M059J (cell line): Measurements from ENCODE around the genes LDLR, ELAVL3, ZNF433, ZNF625 and ZNF564.

DNA sequence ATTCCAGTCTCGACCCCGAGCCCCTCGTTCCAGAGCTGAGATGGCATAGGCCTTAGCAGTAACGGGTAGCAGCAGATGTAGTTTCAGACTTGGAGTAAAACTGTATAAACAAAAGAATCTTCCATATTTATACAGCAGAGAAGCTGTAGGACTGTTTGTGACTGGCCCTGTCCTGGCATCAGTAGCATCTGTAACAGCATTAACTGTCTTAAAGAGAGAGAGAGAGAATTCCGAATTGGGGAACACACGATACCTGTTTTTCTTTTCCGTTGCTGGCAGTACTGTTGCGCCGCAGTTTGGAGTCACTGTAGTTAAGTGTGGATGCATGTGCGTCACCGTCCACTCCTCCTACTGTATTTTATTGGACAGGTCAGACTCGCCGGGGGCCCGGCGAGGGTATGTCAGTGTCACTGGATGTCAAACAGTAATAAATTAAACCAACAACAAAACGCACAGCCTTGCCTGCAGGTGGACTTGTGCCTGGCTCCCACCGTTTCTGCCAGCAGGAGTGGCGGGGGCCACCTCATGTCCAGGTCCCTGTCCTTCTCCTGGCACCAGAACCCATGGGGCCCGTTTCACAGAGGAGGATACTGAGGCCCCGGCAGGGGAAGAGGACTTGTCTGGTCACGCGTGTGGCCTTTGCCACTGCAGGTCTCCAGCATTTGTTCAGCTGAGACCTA is 27.3 kb upstream of the LDLR start:
- RAMPAGE, long total RNA = no peak

DNA sequence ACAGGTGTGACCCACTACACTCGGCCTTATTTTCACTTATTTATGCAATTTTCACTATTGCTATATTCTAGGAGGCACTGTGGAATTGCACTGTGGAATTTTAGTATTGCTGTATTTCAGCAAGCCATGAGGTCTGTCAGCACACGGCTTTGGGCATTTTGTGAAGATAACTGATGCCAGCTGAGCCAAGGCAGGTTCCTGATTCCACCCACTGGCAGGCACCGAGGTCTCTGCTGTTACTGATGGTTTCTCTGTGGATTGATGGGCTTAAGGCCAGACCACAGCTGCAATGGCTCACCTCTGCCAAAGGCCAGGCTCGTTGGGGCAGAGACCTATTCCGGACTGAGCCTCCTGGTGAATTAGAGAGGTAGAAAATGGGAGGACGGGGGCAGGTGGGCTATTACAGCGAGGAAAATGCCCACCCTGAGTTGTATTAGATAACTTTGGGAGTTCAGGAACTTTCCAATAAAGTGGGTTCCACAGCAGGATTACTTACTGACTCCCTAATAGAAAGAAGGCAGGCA is 5.4 kb upstream of the LDLR start:
- RAMPAGE, long total RNA = no peak

- RAMPAGE, long total RNA = no peak
Observed at GRCh38 chr19:11088910-11089590, at the start of gene LDLR. LDLR (plus strand) TSS chr19:11089463.

- RAMPAGE, long total RNA = no peak
Observed at GRCh38 chr19:11122876-11123466, 32.6 kb downstream of the SPC24 start.

DNA sequence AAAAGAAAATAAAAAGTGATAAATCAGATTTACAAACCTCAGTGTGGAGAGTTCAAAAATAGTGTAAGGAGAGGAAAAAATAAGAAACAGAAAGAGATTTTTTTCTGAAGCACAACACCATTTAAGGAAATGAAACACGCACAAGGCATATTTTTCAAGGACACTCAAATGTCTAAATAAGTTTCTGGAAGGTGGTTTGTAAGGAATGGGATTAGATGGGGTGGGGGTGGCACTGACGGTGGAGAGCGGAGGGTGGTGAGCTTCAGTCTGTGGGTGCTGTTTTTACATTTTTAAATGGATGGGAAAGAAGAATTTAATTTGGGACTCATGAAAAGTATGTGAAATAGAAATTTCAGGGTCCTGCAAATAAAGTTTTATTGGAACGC is 10.1 kb downstream of the KANK2 start:
- RAMPAGE, long total RNA = no peak

GRCh38 chr19:11189651-11190151 is 7.6 kb downstream of the KANK2 start:
- RAMPAGE, long total RNA = no peak

DNA sequence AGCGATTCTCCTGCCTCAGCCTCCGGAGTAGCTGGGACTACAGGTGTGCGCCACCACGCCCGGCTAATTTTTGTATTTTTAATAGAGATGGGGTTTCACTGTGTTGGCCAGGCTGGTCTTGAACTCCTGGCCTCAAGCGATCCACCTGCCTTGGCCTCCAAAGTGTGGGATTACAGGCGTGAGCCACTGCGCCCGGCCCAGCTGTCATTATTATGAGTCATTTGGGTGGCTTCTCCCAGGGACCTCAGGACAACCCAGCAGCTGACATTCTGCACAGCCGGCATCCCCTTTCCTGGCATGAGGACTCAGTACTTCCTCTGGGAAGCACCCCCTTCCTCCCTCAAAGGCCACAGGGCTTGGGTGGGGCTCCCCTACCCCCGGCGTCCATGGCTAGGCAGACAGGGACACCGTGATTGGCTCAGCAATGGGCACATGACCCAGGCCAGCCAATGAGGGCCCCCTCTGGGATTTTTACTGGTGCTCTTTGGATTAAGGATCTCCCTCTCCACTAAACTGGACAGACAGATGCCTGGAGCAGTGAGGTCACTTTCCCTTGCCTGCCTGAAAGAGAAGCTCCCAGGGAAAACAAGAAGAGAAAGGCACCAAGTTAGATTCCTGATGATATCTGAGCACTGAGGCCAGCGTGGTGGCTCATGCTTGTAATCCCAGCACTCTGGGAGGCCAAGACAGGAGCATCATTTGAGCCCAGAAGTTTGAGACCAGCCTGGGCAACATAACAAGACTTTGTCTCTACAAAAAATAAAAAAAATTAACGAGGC is 6.0 kb downstream of the KANK2 start:
- RAMPAGE, long total RNA = no peak

DNA sequence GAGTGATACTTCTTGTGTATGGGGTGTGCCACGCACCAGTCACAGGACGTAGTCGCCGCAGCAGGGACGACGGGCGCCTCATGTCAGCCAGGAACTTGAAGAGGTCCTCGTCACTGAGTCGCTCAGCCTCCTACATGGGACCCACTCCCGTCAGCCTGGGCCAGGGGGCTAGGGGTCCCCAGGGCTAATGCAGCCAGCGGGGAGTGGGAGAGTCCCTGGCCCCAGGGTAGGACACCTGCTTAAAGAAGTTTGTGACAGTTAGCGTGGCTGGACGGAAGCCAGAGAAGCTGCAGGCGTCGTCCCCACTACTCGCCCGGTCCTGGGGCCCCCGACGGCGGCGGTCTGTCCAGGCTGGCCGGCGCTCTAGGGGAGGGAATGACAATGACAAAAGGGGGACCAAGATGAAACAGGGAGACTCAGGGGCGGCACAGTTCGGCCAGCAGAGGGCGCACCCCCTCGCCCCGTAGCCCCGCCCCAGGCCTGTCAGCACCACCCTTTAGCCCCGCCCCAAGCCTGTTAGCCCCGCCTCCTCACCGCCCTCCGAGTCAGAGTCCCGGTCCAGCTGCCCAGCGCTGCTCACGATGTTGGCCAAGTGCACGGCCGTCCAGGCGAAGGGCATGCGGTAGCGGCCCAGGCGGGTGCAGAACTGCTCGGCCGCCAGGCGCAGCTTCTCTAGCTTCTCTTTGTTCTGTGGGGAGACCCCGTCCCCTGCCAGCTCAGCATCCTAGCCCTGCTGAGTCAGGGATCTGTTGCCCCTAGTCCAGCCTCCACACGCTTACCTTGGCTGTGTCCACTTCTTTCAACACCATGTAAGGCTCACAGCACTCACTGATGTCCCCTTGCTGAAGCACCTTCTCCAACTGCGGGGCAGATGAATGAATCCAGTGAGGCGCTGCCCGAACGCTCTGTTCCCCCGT is 3.9 kb downstream of the ANGPTL8 start:
- RAMPAGE, long total RNA = no peak

DNA sequence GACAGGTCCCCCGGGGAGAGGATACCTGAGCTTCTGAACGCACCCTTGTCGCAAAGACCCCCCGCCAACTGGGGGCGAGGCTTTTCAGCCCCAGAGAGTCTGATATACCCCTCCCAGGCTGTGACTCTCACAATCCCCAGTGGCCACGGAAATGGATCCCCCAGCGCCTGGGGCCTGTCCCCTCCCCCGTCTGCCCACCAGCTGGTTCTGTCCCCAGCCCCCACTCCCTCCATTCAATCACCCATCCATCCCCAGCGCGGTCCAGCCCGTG is 868 bp downstream of the DOCK6 start:
- RAMPAGE, long total RNA = no peak

DNA sequence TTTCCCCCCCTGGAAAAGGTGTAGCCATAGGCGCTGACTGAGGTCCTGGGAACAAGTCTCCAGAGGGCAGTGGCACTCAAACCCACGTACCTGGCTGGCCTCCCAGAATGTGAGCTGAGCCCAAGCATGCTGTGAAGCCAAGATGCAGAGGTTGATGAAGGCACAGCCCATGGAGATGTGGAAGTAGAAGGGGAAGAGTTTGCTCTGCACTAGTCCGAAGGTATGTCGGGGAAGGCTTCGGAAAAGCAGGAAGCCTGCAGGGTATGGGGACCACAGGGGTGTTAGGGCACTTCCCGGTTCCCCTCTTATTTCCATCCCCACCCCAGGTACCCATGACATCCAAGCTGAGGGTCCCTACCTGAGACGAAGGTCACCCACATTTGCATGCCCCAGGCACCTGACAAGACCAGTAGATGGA is 897 bp downstream of the TMEM205 start:
- RAMPAGE, long total RNA = no peak

- RAMPAGE, long total RNA = no peak
Observed at GRCh38 chr19:11373360-11374128, 922 bp upstream of the SWSAP1 start.

DNA sequence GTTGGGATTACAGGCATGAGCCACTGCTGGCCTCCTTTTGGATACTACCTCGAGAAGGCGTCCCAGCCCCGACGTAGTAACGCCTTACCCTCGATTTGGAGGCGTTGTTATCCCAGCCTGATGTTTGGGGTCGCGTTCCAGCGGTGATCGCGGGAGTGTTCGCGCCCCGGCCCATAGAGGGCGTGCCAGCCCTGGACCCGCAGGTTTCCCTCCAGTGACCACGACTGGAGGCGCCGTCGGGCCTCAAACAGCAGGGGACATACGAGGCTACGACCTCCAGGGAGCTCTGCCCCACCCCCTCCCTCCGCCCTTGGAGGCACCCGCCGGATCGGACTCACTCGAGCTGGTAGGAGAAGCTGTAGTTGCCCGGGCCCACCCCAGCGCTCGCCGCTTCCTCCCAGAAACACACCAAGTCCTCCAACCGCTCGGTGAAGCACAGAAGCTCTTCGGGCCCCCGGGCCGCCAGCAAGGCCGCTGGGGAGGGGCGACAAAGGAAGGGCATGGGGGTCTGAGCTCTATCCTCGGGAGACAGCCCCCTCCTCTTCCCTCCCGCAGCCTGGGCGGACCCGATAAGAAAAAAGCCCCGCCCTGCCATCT is 1.3 kb downstream of the EPOR start:
- RAMPAGE, long total RNA = no peak

DNA sequence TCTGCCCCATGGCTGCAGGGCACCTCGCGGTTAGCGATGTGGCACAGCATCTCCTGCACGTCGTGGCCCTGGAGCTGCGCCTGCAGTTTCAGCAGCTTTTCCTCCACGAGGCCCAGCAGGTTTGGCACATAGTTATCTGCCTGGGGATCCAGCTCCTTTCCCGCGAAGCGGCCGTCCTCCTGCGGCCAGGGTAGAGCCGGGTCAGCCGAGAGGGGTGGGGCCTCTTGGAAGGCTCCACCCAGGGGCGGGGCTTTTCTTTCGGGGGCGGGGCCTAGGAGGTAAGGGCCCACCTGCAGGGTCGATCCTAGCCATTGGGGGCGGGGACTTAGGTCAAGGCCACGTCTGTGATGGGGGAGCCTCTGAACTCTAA is 2.5 kb upstream of the RGL3 start:
- RAMPAGE, long total RNA = no peak

- RAMPAGE, long total RNA = no peak
Observed at GRCh38 chr19:11480530-11481432, at the start of gene ELAVL3. ELAVL3 (minus strand) TSS chr19:11481046.

DNA sequence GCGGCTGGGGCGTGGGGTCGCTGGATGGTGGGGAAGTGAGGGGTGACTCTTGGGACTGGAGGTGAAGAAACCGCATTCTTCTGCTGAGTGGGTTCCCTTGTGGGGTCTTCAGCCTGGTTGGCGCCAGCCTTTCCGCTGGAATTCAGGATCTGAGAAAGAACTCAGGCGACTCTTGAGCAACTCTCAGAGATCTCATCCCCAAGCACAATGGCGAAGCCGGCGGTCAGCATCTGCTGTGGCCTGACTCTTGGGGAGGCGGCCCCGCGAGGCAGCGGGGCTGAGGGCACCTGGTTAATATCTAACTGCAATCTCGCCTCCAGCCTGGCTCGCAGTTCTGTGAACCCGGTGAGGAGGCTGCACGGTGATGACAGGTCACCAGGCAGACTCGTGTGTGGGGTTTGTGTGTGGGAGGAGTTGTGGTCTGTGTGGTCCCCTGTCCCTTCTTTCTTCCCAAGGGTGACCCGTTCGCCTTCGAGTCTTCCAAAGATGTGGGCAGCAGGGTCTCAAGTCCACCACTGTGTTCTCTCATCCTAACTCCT is 886 bp downstream of the ZNF441 start:
- RAMPAGE, long total RNA = no peak

GRCh38 chr19:12034879-12036194 is at the start of gene ZNF433:
ZNF433 (minus strand) TSS chr19:12035679.
- RAMPAGE, long total RNA = start-site peak on the minus strand at chr19:12035676-12035724, 18 and 8 reads in 2 replicates

DNA sequence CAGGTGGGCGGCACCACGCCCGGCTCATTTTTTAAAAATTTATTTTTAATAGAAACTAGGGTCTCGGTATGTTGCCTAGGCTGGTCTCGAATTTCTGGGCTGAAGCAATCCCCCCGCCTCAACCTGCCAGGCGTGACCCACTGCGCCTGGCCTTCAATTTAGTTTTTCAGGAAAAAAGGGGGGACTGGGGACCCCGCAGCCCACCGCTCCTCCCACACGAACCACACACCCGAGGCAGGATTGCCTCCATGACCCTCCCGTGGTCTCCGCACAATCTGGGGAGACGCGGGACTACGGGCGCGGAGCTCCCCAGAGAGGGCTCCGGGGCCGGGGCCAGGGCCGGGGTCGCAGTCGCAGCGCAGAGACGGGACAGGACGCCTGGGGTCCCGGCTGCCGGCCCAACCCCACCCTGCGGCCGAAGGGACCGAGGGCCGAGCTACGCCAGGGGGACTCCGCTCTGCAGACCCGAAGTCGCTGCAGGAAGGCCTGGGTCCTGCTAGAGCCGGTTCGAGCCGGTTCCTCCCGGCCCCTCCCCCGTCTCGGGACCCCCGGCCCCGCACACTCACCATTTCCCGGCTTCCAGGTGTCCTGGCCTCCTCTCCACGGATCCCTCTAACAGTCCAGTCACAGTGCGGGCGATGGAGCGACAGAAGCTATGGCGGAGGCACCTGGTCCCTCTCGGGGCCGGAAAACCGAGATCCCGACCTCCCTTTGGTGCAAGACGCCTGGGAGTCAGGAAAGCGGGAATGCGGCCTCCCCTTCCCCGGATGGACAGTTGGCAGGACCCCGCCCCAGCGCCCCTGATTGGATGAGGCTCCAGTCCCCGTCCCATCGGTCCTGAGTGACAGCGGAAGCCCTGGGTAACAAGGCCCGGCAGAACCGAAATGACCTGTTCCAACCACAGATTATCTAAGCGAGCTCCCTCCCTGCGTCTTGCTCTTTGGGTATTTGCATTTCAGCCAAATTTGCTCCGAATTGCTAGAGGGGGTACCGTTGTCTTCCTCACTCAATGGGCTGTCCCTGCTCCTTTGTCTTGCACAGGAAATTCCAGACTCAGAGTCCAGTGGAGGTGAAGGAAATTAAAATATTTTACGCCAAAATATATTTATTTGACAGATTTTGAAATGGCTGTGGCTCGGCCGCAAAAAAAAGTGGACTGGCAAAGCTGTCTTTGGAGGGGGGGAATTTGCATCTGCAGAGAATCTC is at the start of gene ZNF625:
TSS of gene ZNF625 (minus strand) at position 745 of the 1,206 bp plus-strand sequence.
- RAMPAGE, long total RNA = no peak

DNA sequence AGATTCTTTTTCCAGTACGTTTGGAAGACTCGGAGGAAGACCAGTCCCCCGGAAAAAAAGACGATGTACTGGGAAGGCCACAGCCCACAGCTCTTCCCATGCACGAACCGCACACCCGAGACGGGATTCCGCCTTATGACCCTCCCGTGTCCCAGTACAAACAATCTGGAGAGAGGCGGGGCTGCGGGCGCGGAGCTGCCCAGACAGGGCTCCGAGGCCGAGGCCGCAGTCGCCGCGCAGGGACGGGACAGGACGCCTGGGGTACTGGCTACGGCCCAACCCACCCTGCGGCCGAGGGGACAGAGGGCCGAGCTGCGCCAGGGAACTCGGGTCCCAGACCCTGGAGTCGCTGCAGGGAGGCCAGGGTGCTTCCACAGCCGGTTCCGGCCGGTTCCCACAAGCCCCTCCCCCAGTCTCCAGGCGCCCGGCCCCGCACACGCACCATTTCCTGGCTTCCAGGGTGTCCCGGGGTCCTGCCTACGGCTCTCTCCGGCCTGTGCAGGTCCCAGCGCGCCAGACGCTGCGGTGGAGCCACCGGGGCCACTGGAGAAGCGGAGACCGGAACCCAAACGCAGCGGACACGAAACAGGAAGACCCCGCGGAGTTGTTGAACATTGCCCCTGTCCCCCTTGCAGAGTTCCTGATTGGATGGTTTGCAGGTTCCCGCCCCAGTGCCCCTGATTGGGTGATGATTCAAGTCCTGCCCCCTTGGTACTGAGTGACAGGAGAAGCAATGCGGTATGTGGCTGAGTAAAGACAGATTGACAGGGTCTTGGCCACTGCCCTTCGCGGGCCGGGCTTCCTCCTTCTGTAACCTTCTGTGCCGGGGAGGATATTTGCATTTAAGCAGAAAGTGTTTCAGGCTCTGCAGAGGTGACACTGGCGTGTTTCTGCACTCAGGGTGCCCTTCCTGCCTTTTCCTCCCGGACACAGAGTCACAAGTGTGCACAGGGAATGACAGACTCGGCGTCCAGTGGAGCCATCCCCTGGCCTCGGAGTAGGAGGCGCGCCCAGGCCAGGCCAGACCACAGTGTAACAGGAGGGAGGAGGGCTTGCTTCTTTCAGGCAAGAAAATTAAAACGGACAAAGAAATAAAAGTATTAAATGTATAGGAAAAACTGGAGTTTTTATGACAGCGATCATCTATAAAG is at the start of gene ZNF564:
TSS of gene ZNF564 (minus strand) at position 595 of the 1,151 bp plus-strand sequence.
- RAMPAGE, long total RNA = no peak

GRCh38 chr19:12668023-12668466 is 1.2 kb downstream of the WDR83OS start:
- RAMPAGE, long total RNA = no peak

GRCh38 chr19:12670318-12670894 is 1.2 kb upstream of the WDR83OS start:
- RAMPAGE, long total RNA = no peak